Brain (tissue), 1 donor: ENCODE data around the gene RCSD1.

GRCh38 chr1:166840445-166841549 is 1.5 kb downstream of the POGK start:
- RRBS, result no CpG with 5 or more reads among the region's 18 CpGs

DNA sequence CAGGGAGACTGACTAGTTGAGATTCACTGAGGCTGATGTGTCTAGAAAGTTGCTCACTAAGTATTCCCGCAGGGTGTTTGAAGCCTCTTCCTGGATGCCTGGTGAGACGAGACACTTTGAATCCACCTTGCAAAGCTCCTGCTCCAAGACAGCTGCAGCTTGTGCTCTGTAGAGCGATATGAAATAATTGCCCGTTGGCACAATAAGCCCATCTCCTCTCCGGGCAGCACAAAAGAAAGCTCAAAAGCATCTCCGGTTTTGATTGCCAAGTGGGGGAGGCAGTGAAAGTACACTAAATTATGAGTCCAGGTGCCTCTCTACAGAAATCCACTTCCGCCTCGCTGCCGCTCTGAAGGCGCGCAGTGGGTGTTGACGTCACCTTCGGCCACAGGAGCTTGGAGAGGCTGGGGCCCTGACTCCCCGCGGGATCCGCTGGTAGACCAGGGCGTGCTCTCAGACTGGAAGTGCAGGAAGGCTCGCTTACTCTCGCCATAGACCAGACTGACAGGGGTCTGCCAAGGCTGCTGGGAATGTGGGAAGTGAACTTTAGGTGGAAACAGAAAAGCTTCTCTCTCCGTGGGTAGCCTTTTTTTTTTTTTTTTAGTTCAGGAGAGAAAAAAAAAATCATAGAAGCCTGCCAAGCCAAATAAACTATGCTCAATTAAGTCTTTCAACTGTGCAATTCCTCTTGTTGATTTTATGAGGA is 46.1 kb downstream of the GPA33 start:
- RRBS, result no CpG with 5 or more reads among the region's 20 CpGs

DNA sequence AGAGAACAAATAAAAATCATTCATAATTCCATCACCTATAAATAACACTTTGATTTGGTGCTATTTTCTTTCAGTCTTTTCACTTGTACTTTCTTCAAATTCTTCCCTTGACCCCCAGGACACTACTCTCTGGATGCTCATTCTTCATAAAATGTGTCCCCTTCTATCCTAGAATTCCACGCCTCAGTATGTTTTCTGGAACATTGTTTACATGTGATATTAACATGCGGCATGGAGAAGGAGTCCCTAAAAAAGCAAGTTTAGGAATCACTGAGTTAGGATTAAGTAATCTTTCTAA is 31.7 kb downstream of the GPA33 start:
- RRBS, result no CpG with 5 or more reads among the region's 2 CpGs

GRCh38 chr1:167211153-167211693 is 9.5 kb upstream of the POU2F1 start:
- RRBS, result no CpG with 5 or more reads among the region's 10 CpGs

DNA sequence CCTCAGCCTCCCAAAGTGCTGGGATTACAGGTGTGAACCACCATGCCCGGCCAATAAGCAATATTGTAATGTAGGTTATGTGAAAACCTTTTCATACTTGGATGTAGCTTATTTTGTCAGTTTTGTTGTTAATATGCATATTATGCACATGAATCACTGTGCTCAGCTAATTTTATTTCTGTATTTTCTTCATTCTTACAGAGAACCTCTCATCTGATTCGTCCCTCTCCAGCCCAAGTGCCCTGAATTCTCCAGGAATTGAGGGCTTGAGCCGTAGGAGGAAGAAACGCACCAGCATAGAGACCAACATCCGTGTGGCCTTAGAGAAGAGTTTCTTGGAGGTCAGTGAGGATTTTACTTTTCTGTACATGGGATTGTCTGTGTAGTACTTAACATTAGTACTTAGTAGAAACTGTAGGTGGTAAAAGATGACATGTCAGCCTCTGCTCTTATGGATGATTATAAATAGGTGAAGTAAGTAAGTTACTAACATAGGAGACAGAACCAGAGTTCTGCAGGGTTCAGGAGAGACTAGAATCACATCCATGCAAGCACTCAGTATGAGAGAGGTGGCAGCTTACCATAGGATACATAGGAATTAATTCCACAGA is 120.4 kb downstream of the CD247 start:
- RRBS, result no CpG with 5 or more reads among the region's 5 CpGs

DNA sequence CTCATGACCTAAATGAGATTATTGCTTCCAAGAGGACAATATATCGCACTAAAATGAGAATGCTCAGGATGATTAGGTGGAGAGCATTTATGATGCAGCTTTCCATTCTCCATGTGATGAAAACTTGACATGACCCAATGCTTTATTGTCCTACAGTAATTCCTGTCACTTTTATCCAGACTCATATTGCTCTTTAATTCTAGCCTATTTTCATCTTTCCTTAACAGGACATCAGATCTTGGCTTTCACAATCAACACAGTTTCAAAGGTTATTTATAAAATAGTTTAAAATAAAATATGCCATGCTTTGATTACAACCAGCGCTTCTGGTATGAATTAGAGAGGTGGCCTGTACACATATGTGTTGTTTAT is 18.2 kb downstream of the CD247 start:
- RRBS, result no CpG with 5 or more reads among the region's 2 CpGs

- RRBS, result 95% methylated on average over 9 of the region's 24 CpGs
Measured at GRCh38 chr1:167517448-167518098, 756 bp downstream of the CD247 start.

DNA sequence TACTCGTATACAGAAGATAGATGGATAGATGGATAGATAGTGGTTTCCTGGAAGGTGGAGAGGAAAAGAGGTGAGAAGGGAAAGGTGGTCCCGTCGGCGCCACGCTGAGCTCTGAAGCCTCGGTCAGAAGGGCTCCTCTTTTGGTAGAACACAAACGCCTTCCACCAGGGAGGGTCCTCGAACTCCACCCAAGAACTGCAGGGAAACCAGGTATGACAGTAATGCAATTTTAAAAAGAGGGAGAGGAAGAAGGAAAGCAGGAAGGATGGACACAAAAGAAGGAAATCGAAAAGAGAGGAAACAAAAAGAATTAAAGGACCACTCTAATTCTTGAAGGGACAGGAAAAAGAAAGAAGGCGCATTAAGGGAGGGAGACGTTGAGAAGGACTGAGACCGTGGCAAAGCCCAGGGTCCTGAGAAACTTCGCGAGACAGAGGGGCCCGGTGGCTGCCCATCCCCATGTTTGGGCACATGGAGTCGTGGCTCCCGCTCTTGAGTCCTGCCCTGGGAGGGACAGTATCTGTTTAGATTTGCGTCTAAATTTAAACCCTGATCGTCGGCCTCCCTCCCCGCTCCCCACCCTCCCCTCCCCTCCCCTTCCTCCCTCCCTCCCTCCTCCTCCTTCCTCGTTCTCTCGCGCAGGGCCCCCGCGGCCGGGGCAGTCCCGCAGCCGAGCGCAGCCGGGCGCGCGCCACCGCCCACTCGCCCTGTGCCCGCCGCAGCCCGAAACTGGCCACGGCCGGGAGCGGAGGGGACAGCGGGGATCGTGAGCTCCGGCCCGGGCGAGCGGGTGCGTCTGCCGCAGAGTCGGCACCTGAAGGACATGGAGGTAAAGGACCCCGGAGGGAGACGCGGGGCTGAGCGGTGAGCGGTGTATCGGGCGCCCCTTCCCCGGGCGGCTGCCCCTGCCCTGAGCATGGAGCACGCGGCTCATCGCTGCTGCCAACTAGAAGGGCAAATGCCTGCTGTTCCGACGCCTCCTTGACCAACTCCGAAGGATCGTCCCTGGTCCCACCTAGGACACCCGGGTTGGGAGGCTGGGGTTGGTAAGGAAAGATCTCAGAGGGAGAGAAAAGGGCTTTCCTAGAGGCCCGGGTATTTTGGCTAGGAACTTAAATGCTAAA is at the start of gene RCSD1:
TSS of gene RCSD1 (plus strand) at position 632 of the 1,124 bp plus-strand sequence.
- RRBS, result 2% methylated on average over 27 of the region's 69 CpGs

DNA sequence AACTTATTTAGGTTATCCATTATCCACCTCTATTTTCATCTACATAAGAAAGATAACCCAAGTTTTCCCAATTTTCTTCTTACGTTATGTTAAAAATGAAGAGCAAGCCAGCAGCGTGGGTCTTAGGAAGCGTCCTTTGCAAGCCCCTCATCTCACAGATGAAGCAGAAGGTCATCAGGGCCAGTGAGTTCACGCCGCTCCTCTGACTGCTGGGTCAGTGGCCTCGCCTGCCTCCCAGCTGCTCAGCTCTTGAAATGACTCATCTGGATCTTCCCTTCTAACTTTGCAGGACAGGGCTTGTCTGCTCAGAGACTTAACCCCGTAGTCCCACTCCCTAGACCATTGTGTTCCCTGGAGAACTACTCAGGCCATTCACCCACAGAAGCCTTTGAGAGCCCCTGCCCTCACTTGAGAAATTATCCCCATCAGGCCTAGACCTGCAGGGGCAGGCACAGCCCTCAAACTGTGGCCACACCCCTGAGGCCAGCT is 32.9 kb downstream of the RCSD1 start:
- RRBS, result no CpG with 5 or more reads among the region's 7 CpGs

DNA sequence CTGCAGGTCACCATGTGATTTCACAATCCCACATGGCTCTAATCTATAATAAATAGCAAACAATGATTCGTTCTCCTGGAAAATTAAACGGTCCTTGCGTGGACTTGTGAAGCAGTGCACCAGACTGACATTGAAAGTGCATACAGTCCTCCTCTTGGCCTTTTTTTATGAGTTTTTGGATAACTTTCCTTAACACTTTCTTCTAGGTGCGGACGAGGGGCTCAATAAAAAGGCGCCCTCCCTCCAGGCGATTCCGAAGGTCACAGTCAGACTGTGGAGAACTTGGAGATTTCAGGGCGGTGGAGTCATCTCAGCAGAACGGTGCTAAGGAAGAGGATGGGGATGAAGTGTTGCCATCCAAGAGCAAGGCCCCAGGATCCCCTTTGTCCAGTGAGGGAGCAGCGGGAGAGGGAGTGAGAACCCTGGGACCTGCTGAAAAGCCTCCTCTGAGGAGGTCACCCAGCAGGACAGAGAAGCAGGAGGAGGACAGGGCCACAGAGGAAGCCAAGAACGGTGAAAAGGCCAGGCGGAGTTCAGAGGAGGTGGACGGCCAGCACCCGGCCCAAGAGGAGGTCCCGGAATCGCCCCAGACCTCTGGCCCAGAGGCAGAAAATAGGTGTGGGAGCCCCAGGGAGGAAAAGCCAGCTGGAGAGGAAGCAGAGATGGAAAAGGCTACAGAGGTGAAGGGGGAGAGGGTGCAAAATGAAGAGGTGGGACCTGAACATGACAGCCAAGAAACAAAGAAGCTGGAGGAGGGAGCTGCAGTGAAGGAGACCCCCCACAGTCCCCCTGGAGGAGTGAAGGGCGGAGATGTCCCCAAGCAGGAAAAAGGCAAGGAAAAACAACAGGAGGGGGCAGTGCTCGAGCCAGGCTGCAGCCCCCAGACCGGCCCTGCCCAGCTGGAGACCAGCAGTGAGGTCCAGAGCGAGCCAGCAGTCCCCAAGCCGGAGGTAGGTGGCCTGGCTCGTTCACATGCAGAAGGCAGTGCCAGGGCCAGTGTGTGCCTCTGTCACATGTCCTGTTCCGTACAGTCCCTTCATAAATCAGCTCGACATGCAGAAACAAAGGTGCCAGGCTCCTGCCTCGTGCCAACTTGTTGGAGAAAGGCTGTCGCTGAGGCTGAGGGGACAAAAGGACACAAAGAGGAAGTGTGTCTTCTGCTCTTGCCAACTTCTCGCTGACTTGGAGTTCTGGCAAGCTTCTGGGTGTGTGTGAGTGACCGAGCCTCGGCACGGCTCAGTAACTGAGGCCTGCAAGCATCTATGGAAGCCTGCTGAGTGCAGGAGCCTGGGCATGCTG is 24.4 kb upstream of the MPZL1 start:
- RRBS, result 6% methylated on average over 3 of the region's 31 CpGs

DNA sequence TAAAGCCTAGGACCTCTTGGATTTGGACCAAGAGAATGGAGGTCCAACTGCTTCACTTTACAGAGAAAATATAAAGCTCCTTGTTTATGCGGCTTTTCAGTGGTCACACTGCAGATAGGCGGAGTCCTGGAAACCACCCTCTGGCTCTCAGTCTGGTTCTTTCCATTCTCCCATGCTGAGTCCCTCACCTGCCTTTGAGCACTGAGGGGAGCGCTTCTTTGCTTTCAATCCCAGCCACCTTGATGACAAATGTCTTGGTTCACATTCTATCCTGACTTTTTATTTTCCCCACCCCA is 87.7 kb downstream of the ADCY10 start:
- RRBS, result no CpG with 5 or more reads among the region's 3 CpGs

GRCh38 chr1:167934890-167935812 is 1.3 kb upstream of the DCAF6 start:
- RRBS, result no CpG with 5 or more reads among the region's 17 CpGs

- RRBS, result no CpG with 5 or more reads among the region's 2 CpGs
Measured at GRCh38 chr1:167972102-167972828, 35.4 kb upstream of the MPC2 start.

GRCh38 chr1:168387048-168387762 is 106.5 kb downstream of the TBX19 start:
- RRBS, result no CpG with 5 or more reads among the region's 26 CpGs

- RRBS, result no CpG with 5 or more reads among the region's 2 CpGs
Measured at GRCh38 chr1:168834281-168834774, 105.3 kb upstream of the DPT start.

GRCh38 chr1:169108194-169108704 is 1.8 kb downstream of the ATP1B1 start:
- RRBS, result no CpG with 5 or more reads among the region's 3 CpGs

- RRBS, result no CpG with 5 or more reads among the region's 8 CpGs
Measured at GRCh38 chr1:169112134-169112705, 5.7 kb downstream of the ATP1B1 start.

- RRBS, result no CpG with 5 or more reads among the region's 5 CpGs
Measured at GRCh38 chr1:169131734-169132470, 25.4 kb downstream of the ATP1B1 start.

DNA sequence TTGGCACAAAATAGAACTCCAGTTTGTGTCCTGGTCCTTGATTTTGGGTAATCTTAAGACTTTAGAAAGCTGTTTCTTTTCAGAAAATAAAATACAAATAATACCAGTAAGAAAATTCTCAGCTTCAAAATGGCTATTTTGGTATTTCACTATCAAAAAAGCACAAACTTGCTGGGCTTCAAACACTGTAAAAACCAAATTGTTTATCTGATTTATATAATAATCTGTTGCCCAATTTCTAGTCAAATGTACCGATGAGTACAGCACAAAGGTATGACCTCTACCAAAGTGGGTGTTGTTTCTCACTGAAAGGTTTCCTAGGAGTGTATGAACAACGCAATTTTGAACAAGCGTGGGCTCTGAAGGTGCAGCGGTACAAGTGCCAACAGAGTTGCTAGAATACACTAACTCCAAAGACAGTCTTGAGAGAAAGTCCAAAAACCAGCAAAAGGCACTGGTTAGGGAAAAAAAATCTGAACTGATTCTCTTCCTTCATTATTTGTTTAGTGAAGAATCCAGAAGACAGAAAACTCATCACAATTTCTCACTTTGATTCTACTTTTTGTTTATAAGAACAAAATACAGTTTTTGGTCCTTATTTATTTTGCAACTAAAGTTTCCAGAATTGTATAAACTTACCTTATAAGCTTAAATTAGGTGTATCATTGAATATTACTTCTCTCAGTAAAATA is 130.4 kb downstream of the ATP1B1 start:
- RRBS, result no CpG with 5 or more reads among the region's 4 CpGs

GRCh38 chr1:169487410-169488138 is 1.8 kb upstream of the SLC19A2 start:
- RRBS, result no CpG with 5 or more reads among the region's 18 CpGs